Measurements from ENCODE around the genes OR11A1, ZFP57, HLA-F, TRIM31, TRIM39 and PRR3.

- PRO-cap = no peak
Observed at GRCh38 chr6:29456812-29457311, at the start of gene OR11A1. TSS of gene OR11A1 (minus strand) at chr6:29457071.

DNA sequence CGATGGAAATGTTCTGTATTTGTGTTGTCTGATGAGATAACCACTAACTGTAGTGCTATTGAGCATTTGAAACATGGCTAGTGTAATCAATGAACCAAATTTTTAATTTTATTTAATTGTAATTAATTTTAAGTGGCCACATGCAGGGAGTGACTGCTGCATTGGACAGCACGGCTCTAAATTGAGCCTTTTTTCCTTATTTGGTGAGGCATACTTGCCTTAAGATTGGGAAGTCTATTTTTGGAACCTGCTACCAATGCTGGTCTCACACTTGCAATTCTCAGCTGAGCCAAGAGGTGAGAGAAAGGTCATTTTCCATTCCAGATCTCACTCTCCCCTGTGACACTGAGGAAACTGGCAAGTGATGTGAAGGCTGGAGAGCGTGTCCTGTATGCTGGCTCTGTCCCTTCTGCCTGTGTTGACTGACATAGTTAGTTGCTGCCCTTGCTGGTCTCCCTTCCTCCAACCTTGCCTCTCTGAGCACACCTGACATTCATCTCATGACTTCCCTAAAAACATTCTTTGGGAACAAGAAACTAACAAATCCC, 774 bp upstream of the MOG start:
- PRO-cap = no peak

DNA sequence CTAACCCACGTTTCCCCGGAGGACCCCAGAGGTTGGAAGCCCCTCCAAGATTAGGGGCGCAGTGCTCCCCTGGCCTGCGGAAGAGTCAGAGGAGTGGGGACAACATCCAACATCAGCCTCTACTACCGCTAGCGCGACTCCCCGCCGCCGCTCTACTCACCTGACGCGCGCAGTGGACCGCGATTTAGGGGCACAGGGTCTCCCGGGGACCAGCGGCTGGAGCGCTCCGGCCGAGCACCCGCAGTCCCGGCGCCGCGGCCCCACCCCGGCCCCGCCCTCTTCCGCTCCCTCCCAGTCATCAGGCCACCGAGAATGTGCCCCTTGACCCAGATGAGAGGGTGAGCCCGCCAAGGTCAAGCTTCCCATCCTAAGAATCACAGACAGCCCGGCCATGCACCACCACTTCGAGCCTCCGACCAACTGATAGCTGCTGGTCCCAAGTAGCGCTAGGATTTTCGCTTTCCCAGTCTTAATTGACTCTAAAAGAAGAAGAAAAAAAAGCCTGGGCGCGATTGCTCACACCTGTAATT, at the start of gene ZFP57:
Gene ZFP57 (minus strand): TSS at position 251 of the 530 bp plus-strand sequence.
- PRO-cap = no peak

GRCh38 chr6:29722980-29723586, at the start of gene HLA-F:
TSS of gene HLA-F (plus strand) at chr6:29723434.
- PRO-cap = bidirectional peak, plus-strand start at chr6:29723445, minus-strand start at chr6:29723273

DNA sequence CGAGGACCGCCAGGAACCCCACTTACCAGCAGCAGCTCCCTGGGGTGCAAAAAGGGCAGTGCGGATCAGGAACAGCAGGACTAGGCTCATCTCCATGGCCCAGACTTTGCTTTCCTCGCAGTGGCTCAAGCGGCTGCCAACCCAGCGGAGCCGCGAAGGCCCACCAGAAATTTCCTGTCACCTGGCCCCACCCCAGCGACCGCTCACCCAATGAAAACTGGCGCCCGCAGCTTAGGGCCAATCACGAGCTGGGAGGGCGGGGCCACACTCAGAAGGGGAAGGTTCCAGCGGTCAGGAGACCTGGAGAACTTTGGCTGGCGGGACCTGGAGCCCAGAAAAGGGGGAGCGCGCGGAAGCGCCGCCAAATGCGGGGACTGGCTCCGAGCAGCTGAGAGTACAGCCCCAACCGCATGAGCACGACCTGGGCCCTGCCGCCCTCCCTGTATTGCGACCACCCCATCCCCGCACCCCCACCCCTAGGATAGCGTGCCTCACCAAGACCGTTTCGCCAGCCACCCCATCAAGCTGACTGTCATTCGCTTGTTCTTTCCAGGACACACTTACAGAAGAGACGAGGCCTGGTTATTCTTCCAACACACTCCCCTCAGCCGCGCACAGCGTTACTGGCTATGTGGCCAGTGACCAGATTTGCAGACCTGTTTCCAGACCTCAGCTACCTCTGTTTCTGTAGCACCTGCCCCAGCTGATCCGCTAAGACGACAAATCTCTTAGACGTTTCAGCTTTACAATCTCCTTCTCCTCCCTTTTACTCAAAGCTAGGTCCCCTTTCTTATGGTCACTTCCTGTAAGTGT, 25.8 kb downstream of the HLA-F start:
- PRO-cap = bidirectional peak, plus-strand start at position 303 of the sequence, minus-strand start at position 154 of the sequence

- PRO-cap = no peak
Observed at GRCh38 chr6:29755438-29756044, 32.3 kb downstream of the HLA-F start.

GRCh38 chr6:30007076-30007659, 53.9 kb upstream of the POLR1H start:
- PRO-cap = no peak

DNA sequence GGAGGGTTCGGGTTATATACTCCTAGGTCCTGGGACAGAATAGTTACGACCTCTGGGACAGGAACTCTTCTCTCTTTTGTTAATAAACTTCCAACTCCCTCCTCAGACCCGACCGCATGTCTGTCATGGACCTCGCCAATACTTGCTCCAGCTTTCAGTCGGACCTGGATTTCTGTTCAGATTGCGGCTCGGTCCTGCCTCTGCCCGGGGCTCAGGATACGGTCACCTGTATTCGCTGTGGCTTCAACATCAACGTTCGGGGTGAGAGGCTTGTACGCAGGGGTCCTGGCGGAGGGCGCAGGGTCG, 297 bp downstream of the POLR1H start:
- PRO-cap = no peak

GRCh38 chr6:30062155-30062527, 1.1 kb downstream of the POLR1H start:
- PRO-cap = no peak

DNA sequence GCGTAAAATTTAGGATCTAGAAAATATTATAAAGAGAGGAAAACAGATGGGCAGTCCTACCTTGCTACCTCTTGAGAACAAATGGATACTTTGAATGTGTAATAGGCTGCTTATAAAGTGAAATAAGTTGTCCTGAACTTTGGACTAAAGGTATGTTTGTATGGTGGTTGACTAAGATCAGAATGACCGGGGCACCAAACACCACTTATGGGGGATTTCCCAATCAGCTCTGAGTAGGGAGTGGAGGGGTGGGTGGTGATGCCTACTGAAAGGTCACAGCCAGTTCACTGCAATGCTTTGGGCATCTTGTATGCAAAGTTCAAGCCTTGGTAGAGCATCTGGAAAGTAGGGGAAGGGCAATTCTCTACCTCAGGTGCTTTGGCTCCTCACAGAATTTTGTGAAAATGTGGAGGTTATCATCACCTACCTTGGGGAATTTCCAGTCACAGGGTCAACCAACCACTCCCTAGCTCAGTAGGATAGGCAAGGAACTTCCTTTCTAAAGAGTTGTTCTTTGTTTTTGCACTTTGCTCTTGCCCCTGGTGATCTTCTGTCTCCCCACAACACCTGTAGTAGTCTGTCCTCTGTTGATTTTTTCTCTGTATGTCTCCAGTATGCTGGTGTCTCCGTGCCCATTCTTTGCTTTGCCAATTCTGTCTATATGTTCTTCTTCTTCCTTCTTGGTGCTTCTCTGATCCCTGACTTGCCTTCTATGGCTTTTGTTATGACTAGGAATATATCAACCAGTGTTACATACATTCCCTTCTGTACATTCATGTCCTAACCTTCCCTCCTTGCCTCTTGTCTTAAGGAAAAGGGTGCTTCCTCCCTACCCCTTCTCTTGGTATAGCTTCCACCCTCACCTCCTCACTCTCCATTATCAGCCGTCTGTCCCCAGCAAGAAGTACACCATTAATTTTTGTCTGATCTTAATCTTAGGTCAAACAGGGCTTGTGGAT, at the start of gene TRIM31:
Gene TRIM31 (minus strand): TSS at position 87 of the 959 bp plus-strand sequence.
- PRO-cap = no peak

- PRO-cap = no peak
Observed at GRCh38 chr6:30200494-30201414, 12.5 kb downstream of the TRIM26 start.

- PRO-cap = unidirectional peak, plus-strand start at chr6:30212952
Observed at GRCh38 chr6:30212495-30213243, 537 bp downstream of the TRIM26 start.

DNA sequence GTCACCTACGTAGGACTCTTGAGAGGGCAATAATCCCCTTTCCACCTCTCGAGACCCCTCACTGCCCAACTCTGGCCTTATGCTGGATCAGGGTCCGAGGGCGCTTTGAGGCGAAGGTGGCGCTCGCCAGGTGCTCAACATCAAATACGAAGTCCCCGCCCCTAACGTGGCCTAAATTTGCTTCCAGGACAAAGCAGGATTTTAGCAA, 401 bp upstream of the TRIM26 start:
- PRO-cap = unidirectional peak, plus-strand start at position 90 of the sequence

- PRO-cap = no peak
Observed at GRCh38 chr6:30307031-30307609, 19.6 kb upstream of the TRIM39 start.

DNA sequence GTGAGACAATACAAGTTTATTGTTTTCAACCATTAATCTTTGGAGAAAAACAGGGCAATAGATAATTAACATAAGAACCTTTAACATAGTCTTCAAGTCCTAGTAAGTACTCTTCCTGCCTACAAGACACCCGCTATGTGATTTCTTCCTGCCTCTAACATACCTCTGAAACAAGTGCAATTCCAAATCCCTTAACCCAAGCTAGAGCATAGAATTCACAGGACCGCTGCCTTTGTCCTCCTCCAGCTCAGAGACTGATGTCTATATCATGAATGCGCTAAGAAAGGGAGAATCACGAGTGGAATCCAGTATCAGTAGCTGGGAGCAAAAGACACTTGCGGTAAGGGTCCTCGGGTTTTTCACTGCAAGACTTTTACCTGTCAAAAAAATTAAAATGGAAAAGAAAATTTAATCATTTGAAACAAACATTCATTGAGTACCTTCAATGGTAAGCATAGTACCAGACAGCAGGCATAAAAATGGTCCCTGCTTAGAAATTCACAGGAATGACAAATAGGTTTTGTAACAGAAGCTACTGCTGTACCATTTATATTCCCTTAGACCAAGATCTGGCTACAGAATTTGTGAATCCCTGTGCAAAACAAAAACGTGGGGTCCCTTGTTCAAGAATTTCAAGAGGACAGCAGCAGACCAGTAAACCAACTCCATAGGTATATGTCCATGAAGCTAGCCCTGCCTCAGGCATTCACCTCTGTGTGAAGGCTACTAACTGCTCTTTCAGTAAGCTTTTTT, 12.4 kb upstream of the TRIM39 start:
- PRO-cap = no peak

- PRO-cap = no peak
Observed at GRCh38 chr6:30317345-30318198, 9.2 kb upstream of the TRIM39 start.

DNA sequence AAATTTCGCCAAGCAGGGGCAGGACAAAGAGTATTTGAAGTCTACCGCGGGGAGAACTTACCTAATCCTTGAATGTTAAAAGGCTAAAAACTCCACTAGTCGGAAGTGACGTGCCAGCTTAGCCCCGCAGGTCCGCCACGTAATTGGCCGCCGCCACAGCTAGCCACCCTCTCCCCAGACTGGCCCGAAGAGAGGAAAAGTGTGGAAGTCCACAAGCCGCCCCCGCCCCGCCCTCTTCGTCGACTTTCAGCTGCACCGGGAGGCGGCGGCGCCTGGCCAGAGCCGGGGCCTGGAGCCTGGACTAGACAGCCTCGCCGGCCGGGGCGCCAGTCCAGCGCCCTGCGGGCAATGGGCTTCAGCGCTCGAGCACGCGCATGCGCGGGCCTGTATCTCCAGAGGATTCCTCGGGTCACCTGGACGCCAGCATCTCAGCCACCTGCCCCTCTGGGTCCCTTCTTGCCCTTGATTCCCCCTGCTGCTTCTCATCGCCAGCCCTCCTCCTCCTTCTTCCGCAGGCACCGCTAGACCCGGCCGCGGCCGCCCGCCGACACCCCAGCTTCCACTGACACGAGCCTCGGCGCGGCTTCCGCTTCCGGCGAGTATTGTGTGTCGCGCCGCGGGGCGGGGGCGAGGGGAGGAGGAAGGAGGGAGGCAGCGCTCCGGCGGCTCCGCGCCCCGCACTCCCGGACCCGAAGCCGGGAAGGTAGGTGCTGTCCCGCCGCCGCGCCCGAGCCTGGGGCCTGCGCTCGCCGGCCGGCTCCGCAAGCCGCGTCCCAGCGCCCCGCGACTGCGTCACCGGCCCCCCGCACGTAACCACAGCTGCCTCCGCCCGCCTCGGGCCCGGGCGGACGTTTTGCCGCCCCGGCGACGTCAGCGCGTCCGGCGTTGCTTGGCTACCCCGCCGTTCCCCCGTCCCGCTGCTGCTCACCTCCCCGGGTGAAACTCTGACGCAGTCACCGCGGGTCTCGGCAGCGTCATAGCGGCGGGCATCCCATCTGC, at the start of gene TRIM39:
Gene TRIM39 (plus strand): TSS at position 635 of the 999 bp plus-strand sequence.
- PRO-cap = bidirectional peak, plus-strand start at position 187 of the sequence, minus-strand start at position 59 of the sequence; bidirectional peak, plus-strand start at position 630 of the sequence, minus-strand start at position 564 of the sequence; bidirectional peak, plus-strand start at position 952 of the sequence, minus-strand start at position 735 of the sequence

- PRO-cap = no peak
Observed at GRCh38 chr6:30500465-30501269, 11.4 kb downstream of the HLA-E start.

DNA sequence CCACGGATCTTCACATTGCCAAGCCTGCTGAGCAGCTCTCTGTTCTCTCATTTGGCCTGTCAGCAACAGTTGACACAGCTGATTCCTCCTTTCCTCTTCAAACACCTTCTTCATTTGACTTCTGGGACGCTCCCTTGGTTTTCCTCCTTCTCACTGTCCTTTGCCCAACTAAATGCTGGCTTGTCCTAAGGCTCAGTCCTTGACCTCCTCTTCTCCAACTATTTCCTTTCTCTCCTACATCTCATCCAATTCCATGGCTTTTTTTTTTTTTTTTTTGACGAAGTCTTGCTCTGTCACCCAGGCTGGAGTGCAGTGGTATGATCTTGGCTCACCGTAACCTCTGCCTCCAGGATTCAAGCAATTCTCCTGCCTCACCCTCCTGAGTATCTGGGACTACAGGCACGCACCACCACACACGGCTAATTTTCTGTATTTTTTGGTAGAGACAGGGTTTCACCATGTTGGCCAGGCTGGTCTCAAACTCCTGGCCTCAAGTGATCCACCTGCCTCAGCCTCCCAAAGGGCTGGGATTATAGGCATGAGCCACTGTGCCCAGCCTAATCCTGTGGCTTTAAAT, 6.6 kb downstream of the GNL1 start:
- PRO-cap = no peak

GRCh38 chr6:30557164-30558163, at the start of gene PRR3:
TSS of gene PRR3 (plus strand) at chr6:30557295.
- PRO-cap = bidirectional peak, plus-strand start at chr6:30557314, minus-strand start at chr6:30557220; unidirectional peak, minus-strand start at chr6:30557661